Occipital lobe (tissue), 2 donors: ENCODE measurements around the gene PROCA1.

- RAMPAGE, long total RNA: no peak
These were observed 5.8 kb upstream of the RSKR start for GRCh38 chr17:28619555-28620462.

DNA sequence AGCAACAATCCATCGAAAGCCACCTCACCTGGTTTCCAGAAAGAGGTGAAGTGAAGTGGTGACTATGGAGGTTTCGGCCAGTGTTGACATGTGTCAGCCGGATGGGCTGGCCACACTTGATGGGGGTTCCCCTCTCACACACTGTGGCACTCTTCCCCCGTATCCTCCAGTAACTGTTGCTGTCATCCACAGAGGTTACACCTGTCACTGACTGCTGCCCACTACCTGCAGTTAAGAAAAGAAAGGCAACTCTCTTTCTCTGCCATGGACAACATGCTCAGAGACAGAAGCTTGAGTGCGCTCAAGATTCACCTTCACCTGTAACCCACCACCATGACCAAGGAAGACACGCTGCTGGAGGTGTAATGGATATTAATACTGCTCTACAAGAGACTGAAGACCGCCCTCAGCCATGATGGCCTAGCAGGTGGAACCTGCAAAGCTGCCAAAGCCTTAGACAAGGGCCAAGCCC, 6.4 kb downstream of the SDF2 start:
- RAMPAGE, long total RNA: no peak

GRCh38 chr17:28678395-28679161, 16.6 kb downstream of the SUPT6H start:
- RAMPAGE, long total RNA: no peak

- RAMPAGE, long total RNA: no peak
These were observed 13.4 kb downstream of the PROCA1 start for GRCh38 chr17:28698220-28698824.

DNA sequence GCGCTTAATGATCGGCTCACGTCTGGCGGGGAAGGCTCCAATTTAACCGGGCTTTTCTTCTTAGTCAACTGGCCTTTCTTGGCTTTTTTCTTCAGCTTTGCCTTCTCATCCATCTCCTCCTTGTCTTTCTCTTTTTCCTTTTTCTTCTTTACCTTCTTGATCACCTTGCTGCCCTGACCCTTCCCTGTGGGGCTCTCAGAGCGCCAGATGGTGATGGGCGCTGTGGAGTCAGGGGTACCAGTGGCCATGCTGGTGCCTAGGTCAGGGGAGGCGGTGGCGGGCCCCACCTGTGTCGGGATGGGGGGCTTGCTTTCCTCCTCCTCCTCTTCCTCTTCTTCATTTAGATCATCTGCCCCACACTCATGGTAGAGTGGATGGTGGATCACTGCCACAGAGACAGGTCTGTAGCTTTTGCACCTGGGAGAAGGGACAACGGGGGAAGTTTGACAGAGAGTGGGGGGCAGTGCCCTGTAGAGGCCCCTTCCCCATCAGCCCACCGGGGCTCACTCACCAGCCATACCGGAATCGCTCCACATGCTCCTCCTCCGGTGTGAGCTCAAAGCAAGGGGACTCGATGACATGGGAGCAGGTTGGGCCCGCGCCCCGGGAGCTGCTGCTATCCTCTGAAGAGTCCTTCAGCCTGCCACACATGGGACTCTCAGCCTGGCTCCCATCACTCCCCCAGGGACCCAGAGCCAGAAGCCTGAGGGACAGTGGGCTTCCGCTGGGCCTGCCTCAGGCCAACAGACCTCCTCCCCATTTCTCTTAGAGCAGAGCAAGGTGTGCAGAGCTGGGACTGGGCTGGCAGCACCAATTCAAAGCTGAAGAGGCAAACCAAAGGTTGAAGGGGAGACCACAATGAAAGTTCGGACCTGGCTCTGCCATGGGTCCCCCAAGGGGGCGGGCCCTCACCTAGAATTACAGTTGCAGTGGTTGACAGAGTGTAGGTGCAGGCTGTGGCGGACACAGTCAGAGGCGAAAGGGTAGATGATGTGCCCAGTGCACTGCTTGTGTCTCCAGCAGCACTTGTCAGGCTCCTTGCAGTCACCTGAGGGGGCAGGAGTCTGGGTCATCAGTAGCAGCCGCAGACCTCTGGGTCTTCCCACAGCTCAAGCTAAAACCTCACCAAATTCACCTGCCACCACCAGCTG, 7.5 kb downstream of the PROCA1 start:
- RAMPAGE, long total RNA: no peak

GRCh38 chr17:28711217-28712269, at the start of gene PROCA1:
TSS of gene PROCA1 (minus strand) at chr17:28711888.
- RAMPAGE, long total RNA: start-site peak on the minus strand at chr17:28711268-28711364, 12 and 13 reads in 2 replicates

GRCh38 chr17:28721110-28721968, 1.6 kb downstream of the RPL23A start:
- RAMPAGE, long total RNA: no peak

DNA sequence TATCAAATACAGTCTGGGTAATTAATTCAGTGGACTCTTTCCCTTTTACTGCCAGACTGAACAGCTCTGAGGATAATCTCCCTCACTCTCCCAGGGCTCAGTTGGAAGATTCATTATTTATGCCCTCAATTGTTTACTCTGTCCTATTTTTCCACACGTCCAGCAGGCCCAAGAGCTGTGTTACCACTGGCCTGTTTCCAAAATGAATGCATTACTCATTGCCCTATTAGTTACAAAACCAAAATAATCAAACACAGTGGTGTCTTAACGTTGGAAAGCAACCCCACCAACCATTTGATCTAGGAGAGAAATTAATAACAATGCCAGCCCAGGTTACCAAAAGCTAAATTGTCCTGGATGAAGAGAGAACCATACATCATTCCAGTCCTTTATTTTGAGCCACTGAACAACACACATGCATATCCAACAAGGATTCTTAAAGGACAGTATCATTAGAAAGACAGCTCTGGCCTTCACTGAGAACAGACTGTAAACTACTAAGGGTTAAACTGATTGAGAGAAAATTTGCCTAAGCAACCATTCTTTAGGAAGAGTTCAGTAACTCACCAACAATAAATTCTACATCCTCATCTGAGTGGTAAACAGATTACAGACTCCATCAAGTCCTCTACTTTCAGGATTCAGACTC, 34.5 kb downstream of the FAM222B start:
- RAMPAGE, long total RNA: no peak

DNA sequence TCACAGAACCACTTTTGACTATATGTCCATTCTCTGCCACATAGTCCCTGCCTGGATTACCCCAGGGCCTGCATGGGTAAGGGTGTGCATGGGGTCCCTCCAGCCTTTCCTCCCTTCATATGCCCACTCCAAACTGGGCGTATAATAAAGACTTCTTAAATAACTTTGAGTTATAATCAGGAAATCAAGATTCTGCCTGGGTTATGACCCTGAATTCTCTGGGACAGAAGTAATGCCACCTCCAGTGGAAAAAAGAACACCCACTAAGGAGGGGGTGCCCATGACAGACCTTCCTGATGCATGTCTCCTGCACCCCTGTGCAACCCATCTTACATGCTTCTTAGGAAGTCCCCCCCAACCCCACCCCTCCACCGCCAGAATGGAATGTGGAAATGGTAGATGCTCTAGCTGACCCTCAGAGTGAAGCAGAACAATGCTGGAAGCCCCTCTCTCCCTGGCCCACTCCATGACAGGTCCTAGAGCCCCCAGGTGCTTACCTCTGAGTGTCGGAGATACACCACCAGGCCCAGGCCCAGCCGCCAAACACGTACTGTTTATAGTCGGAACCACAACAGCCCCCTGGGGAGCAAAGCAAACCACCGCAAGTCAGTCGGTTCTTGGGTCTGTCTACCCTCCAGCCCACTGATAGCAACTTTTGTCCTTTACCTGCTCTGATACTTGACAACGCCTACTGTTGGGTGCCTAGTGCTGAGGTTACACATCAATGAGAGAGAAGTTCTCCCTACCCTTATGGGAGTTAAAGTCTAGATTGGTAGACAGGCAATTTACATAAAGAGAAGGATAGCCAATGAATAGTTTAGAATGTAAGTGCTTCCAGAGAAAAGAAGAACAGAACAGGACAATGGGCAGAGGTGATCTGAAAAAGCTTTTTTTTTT, 8.8 kb downstream of the FLOT2 start:
- RAMPAGE, long total RNA: no peak

DNA sequence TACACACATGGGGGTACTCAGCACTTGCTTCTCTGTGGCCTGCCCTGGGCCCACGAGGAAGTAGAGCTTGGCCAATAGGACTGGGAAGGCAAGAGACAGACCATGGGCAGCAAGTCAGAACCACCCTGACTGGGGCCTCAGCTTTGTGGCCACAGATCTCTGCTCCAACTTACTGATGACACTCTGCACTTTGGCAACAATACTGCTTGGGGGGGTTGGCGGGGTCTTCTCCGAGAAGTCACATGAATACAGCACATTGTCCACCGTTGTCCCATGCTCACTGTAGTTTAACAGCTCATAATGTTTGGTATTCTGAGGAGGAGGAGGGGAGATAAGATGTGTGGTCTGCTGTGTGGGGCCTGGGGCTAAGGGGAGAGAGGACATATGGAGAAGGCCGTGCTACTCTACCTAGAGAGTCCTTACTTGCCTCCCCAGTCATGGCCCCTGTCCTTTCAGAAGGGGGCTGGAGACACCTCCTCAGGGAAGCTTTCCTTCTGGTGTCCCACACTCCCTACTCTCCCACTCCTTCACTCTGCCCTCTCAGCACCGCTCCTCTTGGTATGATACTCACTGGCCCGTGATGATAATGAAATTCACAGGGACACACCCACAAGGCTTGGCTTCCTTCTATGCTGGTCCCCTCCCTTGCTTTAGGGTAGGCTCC, 3.9 kb upstream of the DHRS13 start:
- RAMPAGE, long total RNA: no peak

DNA sequence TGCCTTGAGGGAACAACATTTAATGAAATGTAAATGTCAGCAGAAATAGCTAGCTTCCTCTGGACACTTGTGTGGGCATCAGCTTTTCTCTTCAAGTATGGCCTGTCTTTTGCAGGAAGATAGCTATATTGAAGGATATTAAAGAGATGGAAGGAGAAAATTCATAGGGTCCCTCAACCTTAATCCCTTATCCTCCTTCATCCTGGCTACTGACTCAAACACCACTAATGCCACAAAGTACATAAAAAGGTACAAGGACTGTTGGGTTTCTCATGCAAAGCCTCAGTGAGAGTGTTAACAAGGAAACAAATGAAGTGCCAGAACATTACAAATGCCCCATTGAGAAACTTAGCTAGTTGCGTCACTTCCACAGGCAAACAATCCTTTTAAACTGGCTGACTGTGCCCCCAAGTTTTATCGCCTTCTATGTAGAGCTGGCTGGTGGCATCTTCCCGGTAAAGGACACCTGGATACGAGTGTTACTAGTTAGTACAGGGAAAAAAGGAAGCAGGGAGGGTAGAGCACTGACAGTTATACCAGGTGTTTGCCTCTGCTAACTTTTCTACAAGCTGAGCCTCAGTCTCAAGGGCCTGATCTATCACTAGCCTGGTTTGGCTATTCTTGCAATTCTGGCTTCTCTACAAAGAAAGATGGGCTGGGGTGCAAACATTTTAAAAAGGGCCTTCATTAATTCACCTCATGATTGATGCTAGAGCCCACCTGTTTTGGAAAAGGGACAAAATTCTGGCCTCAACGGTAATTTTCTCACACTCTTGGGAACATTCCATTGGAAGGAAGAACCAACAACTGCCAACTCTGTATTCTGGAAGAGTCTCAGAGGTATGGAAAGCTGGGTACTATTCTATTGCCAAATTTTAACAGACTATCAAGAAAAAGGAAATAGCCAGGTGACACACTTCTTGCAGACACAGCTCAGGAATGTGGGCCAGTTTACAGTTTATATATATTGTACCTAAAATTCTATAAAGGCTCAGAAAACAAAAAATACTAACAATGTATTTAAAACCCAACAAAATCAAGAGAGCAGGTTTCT, 13.8 kb downstream of the PHF12 start:
- RAMPAGE, long total RNA: no peak

DNA sequence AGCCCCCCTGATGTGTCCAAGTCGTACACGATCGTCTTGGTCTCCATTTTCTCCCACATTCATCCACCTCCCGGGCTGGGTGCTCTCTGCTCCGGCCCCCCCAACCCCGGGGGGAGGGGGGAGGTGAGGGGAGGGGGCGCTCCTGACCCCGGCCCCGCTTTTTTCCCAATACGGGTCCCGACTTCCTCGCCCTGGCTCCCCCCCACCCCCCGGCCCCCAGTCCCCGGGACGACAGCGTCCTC, 495 bp downstream of the PHF12 start:
- RAMPAGE, long total RNA: no peak

DNA sequence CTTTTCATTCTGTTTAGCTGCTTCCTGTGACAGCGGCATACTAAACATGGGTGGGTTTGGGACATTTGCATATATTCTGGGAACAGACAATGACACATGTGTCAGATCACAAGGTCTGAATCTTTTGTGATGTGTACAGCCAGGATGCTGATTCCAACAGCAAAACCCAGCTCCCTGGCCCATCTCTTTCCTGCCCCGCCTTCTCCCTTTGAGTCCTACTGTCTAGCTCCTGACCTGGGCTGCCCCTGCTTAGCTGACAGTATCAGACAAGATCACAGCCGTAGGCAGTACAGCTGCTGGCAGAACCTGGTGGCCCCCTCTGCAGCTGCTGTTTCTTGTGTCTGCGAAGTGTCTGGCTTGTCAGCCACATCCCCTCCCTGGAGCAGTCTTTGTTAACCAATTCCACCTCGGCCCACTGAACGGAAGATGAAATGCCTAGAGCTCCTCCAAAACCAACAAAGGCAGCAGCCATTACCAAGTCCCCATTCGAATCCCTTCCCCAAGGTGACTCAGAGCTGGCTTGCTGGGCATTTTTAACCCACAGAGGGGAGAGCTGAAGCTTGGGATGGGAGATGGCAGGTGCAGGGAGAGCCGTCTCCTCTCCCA, 5.6 kb downstream of the PIPOX start:
- RAMPAGE, long total RNA: no peak

GRCh38 chr17:29089737-29090232, 46.8 kb downstream of the PIPOX start:
- RAMPAGE, long total RNA: no peak

GRCh38 chr17:29108010-29108623, 65.2 kb downstream of the PIPOX start:
- RAMPAGE, long total RNA: no peak

- RAMPAGE, long total RNA: no peak
These were observed 63.7 kb downstream of the MYO18A start for GRCh38 chr17:29116310-29117024.

GRCh38 chr17:29124824-29125332, 55.3 kb downstream of the MYO18A start:
- RAMPAGE, long total RNA: no peak

DNA sequence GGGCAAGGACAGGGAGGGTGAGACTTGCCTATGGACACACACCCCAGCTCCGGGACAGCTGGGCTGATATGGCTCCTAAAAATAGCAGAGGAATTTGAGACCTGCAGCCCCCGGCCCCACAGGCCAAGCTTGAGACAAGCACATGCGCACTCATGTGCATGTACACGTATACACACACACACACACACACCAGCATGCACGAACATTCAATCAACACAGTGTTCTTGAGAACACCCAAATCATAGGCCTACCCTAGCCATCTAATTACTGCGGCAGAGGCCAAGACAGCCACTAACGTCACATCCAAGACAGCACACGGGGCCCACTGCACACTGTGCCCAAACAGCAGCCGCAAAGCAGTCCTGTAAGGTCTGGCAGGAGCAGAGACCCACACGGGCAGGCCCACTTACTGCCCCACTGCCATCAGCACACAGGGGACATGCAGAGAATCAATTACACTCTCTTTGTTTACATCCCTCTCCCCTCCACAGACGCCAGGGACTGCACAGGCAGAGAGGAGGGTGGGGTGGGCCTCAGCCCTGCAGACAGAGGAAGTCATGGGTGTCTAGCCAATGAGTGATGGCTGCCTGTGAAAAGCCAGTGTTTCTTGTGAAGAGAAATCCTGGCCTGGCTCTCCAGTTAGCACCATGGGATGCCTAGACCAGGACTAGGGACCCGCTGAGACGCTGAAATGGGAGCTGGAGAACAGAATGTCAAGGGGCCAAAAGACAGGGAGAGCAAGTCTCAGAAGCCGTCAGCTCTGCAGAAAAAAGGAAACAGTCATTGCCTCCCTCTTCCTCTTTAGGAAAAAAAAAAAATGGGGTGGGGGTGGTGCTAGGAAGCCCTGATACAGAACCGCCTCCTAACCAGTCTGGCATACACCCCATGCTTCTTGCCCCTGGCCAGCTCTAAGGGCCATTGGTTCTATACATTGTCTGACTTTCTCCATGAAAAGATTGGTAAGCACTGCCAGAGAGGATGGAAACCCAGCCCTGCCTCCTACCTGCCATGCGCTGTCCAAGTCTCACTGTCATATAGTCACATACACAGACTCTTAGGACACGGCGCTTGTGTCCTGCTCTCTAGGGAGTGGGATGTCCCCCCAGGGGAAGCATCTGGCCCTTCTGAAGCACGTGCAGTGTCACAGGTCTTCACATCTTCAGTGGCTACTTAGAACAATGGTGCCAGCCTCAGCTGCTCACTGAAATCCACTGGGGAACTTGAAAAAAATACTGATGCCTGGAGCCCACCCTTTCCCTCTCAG, 39.1 kb downstream of the MYO18A start:
- RAMPAGE, long total RNA: no peak

- RAMPAGE, long total RNA: no peak
These were observed 13.6 kb downstream of the CRYBA1 start for GRCh38 chr17:29260104-29260850.

GRCh38 chr17:29262239-29262518, 15.5 kb downstream of the CRYBA1 start:
- RAMPAGE, long total RNA: no peak